Metastatic Lung Carcinoma in the Adrenal Gland (tissue), 1 donor: ENCODE data around the genes RARB and NEK10.

DNA sequence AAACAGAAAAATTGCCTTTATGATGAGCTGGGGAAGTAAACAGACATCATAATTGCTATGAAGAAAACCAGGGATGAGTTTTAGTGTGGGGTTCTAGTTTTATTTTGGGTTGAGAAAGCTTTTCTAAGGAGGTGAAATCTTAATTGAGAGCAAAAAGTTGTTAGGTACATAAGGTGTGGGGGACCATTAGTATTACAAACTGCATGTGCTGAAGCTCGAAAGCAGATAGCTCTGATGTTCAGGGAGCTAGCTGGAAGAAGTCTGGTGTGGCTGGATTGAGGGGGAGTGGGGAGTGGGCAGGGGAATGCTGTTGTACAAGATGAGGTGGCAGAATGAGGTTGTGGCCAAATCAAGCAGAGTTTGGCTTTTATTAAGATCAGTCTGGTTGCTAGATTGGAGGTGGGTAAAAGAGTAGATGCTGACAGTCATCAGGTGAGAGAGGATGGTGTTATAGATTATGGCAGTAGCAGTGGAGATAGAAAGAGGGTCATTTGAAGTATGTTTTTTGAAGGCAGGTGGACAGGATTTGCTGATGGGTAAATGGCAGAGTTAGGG lies 32.1 kb downstream of the UBE2E2 start:
- PRO-cap, result no peak

GRCh38 chr3:23264566-23265283 lies 61.6 kb downstream of the UBE2E2 start:
- PRO-cap, result no peak

- PRO-cap, result unidirectional peak, plus-strand start at chr3:23804611
Observed at GRCh38 chr3:23804167-23804686, 1.5 kb upstream of the UBE2E1 start.

DNA sequence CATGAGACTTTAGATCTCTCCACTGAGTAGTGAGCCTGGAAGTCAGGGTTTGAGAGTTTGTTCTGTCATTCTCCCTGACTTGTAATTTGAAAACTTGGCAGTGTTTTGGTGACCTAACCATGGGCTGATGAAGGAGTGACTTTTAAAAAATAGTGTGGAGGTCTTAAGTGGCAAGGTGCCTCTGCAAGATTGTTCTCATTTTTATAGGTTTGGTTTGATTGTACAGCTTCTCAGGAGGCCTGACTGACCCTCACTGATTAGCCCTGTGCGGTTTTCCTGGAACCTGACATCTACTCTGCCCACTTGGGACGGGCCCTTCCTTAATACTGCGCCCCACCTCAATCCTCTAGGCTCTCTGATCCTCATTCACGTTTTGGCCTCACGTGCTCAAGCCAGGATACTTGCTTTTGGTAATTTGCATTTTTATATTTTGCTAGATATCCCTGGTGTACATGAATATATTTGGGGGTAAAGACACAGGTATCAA lies 2.8 kb downstream of the UBE2E1 start:
- PRO-cap, result no peak

GRCh38 chr3:24495371-24496228 lies 950 bp upstream of the THRB start:
- PRO-cap, result bidirectional peak, plus-strand start at chr3:24495758, minus-strand start at chr3:24495752; bidirectional peak, plus-strand start at chr3:24495920, minus-strand start at chr3:24495862

DNA sequence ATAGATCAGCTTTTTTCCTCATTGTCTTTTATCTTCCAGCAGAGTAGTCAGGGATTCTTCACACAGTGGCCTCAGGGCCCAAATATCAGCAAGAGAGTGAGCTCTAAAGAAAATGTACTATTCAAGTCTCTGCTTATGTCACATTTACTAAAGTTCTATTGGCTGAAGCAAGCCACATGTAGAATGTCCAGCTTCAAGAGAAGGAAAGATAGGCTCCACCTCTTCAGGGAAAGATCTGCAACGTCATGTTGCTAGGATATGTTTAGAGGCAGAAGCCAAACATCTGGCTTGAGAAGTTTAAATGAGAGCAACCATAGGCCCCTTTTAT lies 11.0 kb upstream of the THRB start:
- PRO-cap, result no peak

DNA sequence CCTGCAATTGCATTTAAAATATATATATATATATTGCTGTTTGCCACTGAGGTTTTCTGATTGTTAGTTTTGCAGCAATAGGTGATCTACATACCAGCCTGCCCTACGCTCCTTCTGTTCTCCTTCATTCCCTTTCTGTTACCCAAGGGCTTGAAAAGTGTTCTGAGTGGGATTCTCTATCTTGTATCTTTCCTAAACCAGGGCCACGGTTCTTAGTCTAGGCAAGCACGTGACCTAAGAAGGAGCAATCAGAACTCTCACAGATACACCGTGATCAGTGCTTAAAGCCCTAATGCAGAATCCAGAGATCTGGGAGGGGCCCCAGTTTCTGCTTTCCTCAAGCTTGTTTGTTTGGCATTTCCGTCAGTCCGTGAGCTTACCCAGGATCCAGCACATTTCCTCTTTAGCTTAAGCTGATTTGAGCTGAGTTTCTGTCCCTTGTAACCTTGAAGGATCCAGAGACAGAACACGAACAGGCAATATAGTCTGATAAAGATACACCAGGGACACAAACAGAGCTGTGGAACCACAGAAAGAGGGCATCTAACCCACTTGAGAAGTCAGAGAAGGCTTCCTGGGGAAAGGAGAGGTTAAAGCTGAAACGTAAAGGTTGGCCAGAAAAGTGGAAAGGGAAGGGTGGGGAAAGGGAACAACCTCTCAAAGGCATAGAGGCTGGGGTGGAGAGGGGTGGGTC lies 42.3 kb upstream of the RARB start:
- PRO-cap, result no peak

- PRO-cap, result bidirectional peak, plus-strand start at chr3:25428289, minus-strand start at chr3:25428109
Observed at GRCh38 chr3:25427731-25429042, at the start of gene RARB. Gene RARB (plus strand): TSS chr3:25428263.

DNA sequence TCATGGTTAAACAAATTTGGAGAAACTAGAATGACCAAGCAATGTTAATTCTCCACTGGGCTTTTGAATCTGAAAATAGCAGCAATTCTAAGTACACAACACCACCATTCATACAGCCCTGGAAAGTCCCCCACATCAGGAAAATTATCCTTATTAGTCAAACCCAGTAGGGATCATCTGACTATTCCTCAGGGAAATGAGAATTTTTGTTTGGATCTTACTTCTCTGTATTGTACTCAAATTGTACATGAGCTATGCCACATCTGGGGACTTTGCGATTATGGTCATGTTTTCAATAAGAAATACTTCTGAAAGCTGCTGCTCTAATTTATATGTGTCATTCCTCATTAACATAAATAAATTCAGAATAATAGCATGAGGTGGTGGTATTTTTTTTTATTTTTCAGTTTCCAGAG lies 46.0 kb downstream of the RARB start:
- PRO-cap, result no peak

DNA sequence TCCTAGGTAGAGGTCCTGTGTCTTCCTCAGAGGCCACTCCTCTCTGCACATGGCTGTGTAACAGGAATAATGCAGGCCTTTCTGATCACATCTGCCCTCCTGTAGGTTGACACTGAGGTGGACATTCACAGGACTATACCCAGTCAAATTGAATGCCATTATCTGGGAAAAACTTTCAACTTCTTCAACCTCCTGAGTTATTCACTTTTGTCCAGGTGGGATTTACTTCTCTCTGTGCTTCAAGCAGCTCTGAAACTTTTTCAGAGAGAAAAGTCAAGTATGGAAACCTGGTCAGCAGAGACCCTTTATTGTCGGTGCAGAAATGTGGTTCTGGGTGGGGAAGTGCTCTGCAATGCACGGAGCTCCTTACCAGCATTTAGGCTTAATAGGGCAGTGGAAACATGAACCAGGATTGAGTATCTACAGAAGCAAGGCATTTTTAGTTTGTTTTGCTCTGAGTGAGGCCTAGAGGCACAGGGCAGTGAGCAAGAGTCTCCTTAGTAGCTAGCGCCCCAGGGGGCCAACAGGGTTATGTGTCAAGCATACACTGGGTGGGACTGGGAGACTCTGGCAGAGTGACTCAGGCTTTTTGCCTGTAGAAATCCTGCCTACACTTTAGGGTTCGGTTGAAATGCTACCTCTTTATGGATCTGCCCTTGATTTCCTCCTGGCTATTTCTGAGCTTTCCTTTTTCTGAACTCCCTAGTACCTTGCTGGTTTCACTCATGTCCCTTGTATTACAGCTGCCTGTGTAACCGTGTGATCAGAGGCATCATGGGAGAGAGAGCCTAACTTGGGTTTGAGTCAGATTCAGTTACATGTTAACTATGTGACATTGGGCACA lies 72.3 kb downstream of the TOP2B start:
- PRO-cap, result no peak

DNA sequence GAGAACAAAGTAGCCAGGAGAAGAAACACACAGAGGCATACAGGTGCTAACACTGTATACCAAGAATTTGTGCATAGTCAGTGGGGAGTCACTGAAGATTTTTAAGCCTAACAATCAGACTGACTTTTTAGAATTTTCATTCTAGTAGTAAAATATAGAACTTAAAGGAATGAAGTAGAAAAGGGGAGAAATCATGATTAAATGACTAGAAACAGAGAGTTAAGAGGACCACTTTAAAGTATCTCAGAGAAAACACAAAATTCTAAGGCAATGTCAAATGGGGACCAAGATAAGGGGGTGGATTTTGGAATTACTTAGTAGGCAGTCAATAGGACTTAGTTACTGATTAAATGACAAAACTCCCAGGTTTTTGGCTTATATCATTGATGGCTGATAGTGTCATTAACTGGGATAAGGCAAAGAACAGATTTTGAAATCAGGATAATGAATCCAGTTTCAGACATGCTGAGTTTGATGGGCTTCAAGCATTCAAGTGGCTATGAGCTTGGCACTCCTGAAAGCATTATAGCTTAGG lies 54.0 kb downstream of the TOP2B start:
- PRO-cap, result no peak

DNA sequence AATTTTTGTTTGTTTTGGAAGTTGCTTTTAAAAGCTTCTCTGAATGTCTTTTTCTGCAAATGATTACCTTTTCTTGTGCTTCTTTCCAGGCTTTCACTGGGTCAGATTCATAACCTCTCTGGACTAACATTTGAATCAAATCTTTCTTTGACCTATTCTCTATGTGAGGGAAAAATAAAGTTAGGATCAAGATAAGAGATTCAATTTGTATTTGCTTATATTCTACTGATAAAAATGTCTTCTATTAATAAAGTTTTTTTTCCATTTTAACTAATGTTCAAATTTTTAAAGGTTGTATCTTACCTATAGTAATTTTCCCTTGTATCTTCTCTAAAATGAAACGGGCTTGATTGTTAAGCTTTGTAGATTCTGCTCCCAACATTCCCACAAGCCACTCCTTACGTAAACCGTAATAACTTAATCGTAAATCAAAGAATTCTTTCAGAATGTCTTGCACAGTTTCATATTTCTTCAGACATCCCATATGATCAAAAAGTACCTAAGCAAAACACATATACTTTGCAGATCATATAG lies 46.3 kb downstream of the TOP2B start:
- PRO-cap, result no peak

DNA sequence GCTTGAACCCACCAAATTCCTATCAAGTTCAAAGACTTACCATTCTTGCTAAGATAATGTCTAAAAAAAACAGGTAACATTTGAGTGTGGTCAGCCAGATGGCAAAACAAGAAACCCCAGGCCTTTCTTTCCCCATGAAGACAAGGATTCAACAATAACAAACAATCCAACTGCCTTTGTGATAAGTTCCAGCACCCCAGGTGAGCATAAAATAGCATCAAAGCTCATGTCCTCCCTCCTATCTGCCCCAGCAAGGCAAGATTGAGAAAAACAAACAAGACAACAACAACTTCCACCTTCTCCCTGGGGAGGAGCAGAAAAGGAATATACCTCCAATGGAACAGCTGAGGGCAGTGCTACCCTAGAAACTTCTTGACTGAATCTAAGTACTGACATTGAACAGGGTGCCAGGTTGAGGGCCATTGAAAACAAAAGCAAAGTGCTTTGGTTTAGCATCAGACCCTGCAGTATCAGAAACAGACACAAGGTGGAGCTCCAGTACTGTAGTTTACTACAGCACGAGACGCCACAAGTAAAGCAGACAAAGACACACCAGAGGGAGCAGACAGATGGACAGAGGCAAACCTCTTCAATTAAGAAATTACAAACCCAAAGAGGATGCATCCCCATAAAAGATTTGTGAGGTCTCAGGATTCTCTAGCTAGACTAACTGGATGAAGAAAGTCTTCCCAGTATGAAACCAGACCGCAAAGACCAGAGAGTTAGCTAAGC lies 16.8 kb downstream of the TOP2B start:
- PRO-cap, result no peak

GRCh38 chr3:25729606-25730376 lies 53.5 kb downstream of the NGLY1 start:
- PRO-cap, result no peak

- PRO-cap, result bidirectional peak, plus-strand start at chr3:25783624, minus-strand start at chr3:25783443; unidirectional peak, plus-strand start at chr3:25783861
Observed at GRCh38 chr3:25783532-25784641, 644 bp upstream of the NGLY1 start.

DNA sequence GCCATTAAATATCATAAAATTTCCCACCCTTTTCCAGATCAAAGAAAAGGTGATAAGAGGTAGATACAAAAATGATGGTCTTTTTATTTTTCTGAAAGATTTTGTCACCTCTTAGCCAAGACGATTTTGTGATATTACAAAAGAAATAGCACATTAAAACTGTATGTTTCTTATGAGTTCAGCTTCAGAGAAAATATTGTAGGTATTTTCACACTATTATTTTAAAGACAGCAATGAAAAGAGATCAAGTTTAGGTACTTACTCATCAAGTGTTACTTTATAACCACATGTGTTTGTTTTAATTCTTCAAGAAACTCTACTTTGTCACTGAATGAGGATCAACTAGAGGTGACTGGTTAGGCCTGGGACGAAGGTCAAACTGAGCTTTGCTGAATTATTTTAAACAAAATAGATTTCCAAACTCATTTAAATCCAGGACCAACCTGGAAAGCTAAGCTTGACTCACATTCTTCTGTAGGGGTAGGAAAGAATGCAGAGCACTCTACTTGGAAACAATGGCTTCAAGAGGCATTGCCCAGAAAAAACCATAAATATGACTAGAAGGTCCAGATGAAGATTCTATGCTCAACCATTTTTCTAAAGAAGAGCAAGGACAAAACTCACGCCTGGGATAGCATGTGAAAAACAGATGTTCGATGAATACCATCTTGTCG lies 1.3 kb upstream of the OXSM start:
- PRO-cap, result no peak

- PRO-cap, result no peak
Observed at GRCh38 chr3:27209976-27210475, 159.2 kb downstream of the NEK10 start.

DNA sequence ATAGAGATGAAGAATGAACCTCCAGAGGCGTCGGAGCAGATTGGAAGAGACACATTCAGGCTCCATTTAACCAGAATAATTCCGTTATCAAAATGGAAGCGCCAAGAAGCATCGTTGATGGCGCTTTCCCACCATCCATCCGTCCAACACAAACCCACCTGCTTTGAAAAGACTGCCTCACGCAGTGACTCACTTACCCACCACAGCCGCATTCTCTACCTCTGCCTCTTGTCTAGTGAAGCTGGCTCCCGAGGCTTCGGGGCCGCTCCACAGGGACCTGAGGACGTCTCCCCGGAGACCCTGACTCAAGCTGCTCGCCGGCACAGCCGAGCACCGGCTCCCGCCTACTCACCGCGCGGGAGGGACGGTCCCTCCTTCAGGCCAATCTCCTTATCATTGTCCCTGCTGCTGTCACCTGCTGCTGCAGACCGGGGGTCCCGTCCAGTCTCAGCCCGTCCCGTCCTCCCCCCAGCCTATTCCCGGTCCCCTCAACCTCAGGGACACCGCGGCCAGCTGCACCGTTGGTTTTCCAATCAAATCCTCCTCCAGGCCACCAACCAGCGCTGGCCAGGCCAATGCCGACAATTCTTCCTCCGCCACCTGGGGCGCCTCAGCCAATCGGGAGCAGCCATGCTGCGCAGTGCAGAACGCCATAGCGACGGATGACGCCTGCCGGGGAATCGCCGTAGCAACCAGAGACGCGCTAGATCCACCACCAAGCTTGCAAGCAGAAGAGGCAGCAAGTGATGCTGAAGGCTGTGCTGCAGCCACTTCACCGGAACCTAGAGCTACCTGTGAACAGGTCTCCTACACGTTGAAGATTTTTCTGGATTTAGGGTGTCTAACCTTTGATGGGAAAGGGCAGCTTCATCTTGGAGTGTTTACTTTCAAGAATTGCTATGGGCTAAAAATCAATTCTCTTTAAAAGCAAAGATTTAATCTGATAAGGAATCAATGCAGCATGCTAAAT lies at the start of gene NEK10:
TSS of gene NEK10 (minus strand) at position 511 of the 970 bp plus-strand sequence.
- PRO-cap, result no peak

DNA sequence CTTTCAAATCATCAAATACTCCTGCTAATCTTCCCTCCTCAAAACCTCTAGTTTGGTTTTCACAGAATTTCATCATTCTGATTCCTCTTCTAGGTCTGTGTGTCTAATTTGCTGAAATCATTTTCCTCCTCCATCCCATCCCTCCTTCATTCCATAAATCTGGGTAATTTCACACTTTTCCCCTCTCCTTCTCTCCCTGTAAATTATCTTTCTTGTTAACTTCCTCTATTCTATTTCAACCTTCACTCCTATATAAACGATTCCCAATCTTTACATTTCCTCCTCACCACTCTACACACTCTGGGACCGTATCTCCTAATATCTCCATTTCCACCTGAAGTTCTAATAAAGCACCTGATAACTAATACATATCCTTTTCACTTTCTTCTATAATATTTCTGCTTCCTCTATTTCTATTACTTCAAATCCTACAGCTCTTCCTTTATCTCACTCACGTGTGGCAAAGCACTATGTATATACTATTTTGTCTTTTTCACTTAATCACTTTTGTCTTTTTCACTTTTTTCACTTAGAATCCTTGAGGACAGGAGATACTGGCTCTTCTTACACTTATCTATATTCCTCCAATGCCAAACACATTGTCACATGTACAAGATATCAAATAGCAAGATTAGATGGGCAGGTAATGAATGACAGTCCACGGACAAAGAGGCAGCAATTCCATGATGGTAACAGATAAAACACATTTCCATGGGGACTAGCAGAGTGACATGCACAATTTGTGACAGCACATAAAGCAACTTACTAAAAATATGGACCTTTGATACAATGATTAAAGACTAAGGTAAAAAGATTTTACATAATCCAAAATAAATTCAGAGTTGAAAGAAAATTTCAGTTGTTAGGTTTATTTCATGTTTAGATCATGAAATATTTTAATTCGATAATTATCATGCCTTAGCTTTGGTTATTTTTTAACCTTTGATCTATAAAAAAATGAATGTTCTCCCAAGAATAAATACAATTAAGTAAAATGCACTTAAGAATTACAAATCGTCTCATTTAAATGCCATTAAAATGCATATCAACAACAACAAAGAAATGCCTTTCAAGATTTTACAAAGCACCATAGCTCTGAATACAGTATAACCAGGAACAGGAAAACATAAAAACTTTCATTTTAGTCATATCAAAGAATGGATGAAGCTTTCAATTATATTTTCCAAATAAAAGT lies 38.8 kb upstream of the NEK10 start:
- PRO-cap, result no peak

DNA sequence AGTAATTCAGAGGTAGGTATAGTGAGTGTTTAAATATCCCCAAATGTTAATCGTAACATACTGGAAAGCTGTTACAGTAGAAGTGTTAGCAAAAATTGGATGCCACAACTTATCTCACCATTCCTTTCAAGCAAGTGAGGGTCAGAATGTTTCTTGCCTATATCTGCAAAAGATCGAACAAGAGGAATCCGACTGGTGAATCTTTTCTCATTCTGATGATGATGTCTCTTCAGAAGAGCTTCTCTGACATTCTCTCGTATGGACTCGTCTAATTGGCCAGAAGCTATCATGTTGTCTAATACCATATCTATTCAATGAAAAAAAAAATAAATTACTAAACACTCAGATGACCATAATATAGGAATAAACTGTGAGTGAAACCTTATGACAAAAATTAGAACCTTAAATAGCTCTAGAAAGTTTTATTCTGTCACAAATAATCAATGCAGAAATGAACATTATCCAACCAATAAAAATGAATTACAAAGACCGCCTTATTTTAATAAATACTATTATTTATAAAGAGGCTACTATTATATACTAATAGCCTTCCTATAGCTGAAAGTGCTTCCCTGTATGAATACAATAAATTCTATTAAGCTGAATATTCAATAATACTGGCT lies 50.3 kb downstream of the SLC4A7 start:
- PRO-cap, result no peak